Pericardium (tissue), 1 donor: Measurements from ENCODE around the gene VIM.

- RRBS = 79% methylated on average over 11 of the region's 57 CpGs
Measured at GRCh38 chr10:15212913-15214094, 44.8 kb upstream of the NMT2 start.

- RRBS = no CpG with 5 or more reads among the region's 6 CpGs
Measured at GRCh38 chr10:15245854-15246471, 77.5 kb upstream of the NMT2 start.

GRCh38 chr10:15259036-15259882 is 90.8 kb upstream of the NMT2 start:
- RRBS = no CpG with 5 or more reads among the region's 2 CpGs

- RRBS = no CpG with 5 or more reads among the region's 7 CpGs
Measured at GRCh38 chr10:15737467-15738123, 17.9 kb upstream of the ITGA8 start.

GRCh38 chr10:16440296-16440967 is 3.6 kb downstream of the PTER start:
- RRBS = no CpG with 5 or more reads among the region's 14 CpGs

GRCh38 chr10:16628751-16629580 is 107.3 kb upstream of the C1QL3 start:
- RRBS = no CpG with 5 or more reads among the region's 7 CpGs

DNA sequence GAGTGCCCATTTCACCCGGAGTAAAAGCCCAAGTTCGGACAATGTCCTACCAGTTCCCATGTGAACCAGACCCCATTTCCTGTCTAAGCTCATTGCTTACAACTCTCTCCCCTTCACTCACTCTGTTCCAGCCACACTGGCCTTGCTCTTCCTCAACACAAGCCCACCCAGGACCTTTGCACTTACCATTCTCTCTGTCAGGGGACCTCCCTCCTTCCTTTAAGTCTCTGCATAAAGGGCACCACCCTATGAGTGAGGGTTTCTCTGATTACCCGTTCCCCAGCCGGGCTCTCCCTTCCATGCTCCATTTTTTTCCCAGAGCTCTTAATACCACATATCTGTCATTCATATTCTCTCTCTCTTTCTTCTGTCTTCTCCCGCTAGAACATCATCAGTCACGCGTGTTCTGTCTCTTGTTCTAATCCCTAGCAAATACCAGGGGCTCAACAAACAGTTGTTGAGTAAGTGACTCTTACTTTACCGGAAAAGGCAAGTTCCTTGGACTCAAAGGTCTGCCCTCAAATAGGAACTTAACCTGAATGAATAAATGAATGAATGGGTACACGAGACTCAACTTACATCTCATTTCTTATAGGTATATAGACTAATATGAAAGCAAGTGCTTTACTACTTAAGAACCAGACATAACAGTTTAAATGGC is 68.5 kb downstream of the RSU1 start:
- RRBS = no CpG with 5 or more reads among the region's 9 CpGs

DNA sequence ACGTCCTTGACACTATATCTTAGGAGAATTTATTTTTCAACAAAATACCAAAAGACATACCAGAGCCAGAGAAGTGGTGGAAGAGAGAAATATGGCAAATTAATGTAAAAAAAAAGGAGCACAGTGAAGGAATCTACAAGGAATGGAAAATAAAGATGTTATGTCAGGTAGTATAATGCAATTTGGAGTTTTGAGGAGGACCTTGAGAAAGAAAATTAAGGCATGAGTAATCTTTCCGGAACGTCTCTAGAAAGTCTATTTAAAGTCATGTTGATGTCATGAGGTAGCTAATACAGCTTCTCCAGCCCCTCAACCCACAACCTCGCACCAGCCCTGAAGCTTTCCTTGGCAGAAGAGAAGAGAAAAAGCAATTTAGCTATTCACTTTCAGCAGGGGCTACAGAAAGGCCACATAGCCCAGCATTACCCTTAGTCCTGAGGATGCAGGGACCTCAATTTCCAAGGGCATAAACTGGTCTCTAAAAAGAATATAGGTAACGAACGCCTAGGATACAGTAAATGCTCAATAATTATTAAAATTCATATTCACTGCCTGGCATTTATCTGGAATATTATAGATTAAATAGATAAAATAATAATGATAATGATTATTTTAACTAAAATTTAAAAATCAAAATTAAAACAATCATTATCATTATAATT is 22.4 kb downstream of the TRDMT1 start:
- RRBS = no CpG with 5 or more reads among the region's 6 CpGs

- RRBS = no CpG with 5 or more reads among the region's 10 CpGs
Measured at GRCh38 chr10:17227922-17228285, at the start of gene VIM. Gene VIM, plus strand, starts transcription at chr10:17228241.

GRCh38 chr10:17231797-17232823 is 4.1 kb downstream of the VIM start:
- RRBS = no CpG with 5 or more reads among the region's 4 CpGs

- RRBS = no CpG with 5 or more reads among the region's 3 CpGs
Measured at GRCh38 chr10:17394481-17395005, 59.9 kb downstream of the ST8SIA6 start.

DNA sequence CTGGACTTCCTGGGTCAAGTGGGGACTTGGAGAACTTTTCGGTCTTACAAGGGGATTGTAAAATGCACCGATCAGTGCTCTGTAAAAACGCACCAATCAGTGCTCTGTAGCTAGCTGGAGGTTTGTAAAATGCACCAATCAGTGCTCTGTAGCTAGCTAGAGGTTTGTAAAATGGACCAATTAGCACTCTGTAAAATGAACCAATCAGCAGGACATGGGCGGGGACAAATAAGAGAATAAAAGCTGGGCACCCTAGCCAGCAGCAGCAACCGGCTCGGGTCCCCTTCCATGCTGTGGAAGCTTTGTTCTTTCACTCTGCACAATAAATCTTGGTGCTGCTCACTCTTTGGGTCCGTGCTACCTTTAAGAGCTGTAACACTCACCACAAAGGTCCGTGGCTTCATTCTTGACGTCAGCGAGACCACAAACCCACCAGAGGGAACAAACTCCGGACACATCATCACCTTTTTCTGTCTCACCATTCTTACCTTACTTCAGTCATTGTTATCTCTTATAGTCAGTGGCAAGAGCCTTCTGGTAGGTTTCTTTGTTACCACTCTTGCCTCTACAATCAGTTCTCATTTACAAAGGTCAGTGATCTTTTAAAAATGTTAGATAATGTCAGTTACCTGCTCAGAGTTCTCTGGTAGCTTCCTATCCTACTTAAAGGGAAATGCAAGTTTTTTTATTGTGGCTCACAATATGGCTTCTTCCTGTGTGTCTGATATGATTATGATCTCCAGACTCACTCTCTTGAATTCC is 4.4 kb downstream of the STAM start:
- RRBS = no CpG with 5 or more reads among the region's 11 CpGs

GRCh38 chr10:17687770-17688398 is 43.9 kb downstream of the STAM start:
- RRBS = no CpG with 5 or more reads among the region's 3 CpGs

DNA sequence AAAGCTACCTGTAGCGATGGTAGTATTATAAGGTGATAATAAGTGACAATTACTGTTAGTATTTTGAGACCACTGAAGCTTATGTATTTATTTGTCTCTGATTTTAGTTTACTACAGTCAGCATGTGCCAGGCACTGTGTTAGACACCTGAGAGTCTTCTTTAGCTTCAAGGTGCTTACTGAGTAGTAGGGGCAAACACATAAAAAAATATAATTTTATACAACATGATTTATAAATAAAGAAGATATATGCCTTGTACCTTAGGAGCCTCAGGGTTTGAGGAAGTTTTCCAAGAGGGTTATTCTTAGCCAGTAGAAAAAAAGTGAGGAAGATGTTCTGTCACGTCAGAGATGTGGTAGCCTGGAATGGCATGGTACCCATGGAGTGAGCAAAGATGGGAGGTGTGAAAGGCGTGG is 40.7 kb upstream of the TMEM236 start:
- RRBS = no CpG with 5 or more reads among the region's 3 CpGs

DNA sequence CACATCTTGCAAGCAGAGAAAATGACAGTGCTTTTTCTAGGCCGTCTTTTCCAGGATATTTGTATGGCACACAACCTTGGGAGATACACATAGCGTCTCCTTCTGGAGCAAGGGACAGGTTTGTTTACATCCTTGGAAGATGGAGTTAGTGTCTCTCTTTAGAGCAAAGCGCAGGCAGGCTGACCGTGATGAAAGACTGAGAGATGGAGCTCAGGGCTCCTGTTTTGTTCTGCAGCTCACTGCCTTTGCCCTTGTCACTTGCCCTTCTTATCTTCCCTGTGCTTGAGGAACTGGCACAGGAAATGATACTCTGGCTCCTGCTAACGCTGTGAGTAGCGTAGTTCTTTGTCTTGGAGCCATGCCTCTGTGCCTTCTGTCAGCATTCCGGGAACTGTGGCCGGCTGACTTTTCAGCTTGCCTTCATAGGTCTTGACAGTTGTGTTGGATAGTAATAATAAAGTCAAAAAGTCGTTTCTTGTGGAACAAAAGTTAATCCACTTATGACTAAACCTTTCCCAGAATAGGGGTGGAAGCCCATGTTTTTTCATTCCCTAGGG is 16.9 kb upstream of the TMEM236 start:
- RRBS = no CpG with 5 or more reads among the region's 9 CpGs

- RRBS = no CpG with 5 or more reads among the region's 2 CpGs
Measured at GRCh38 chr10:17771153-17771591, 19.2 kb downstream of the TMEM236 start.

DNA sequence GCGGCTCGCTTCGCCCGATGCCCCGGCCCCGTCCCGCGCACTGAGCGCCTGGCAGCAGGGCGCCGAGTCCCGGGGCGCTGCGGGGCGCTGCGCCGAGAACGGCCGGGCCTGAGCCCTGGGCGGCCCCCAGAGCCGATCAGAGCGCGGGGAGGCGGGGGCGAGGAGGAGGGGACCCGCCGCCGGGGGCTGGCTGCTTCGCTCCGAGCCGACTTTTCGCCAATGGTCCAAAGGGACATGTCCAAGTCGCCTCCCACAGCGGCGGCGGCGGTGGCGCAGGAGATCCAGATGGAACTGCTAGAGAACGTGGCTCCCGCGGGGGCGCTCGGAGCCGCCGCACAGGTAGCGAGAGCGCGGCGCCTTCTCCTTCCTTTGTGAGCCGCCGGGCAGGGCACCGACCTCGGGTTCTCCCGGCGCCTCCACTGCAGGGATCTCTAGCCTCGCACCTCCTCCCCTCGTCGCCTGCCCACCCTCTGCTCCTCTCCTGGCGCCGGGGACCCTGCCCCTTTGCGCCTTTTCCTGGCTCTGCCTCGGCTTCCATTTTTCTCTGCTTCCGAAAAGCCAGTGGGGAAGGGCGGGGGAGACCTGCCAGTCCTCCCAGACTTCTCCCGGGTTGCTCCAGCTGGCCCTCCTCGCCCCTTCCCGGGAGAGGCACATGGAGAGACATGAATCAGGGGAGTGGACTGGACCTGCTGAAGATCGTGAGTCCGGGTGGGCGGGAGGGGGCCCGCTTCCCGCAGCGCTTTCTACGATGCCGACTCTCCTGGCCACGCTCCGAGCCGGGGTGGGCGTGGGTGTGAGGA is 494 bp downstream of the CACNB2 start:
- RRBS = 4% methylated on average over 35 of the region's 79 CpGs

DNA sequence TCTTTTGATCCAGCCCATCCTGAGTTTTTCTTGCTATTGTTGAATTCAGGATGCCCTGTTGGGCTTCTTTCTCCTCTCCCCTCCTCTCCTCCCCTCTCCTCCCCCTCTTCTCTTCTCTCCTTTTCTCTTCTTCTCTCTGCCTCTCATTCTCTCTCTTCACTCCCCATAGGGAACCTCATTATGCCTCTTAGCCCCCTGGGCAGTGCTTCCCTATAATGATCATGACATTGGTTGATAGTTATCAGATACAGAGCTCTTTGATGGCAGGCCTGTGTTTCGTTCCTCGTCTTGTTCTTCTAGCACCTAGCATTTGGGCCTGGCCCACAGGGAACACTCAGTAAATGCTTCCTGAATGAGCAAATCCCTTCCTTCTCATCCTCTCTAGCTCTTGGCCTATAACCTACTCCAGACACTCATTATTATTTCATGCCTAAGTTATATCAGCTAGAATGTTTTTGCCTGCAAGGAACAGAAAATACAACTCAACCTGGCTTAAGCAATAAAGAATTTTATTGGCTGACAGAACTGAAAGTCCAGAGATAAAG is 56.7 kb downstream of the CACNB2 start:
- RRBS = no CpG with 5 or more reads among the region's 2 CpGs

DNA sequence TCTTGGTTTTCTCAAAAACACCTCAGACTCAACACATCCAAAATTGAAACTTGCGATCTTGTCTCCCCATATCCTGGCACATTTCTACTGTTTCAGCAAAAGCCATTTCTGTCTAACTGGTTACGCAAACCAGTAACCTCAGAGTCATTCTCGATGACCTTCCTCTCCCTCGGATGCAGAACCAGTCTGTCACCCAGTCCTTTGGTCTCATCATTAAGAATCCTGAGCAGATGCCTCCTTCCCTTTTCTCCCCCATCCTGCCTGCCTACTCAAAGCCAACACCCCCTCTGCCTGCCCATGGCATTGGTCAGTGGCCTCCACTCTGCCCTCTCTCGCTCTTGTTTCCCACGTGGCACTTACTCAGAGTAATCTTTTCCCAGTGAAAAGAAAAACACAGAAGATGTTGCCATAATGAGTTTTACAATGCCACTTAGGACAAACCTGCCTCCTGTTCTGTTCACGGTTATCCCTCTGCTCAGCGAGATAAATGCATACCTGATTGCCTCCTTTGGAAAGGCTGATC is 100.4 kb downstream of the CACNB2 start:
- RRBS = no CpG with 5 or more reads among the region's 8 CpGs

DNA sequence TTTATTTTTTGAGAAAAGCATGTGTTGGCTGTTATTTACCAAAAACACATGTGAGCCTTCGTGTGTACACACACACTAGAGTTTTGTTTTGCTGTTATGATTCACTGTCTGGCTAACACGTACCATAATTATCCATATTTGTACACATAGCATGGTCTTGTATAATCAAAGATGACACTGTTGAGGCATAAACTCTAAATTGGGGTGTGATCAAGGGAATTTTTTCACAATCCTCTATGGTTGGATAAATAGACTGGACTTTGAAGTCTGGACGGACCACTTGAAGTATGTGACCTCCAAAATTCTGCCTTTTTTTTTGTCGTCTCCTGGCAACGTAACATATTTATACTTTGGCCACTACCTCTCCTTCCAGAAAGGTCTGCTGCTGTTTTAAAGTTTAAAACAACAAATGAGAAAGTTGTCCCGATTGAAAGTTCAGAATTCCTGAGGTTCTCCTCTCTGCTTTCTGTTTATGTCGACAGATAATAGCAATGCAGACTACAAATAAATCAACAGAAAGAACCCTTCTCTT is 193.4 kb downstream of the CACNB2 start:
- RRBS = no CpG with 5 or more reads among the region's 7 CpGs